Gallbladder (tissue), 1 donor: ENCODE measurements around a stretch of chr11.

DNA sequence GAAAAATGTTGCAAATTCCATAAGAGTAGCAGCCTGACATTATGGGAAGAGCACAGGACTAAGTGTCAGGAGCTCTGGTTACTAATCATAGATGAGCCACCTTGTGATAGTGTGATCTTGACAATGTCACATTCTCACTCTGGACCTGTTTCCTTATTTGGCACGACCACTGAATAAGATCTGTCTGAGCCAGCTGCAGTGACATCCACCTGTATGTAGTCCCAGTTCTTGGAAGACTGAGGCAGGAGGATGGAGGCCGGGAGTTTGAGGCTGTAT is 5.7 kb upstream of the LIN7C start:
- PRO-cap, result no peak

- PRO-cap, result no peak
These were observed 18.8 kb upstream of the BDNF start for GRCh38 chr11:27718848-27719609.

DNA sequence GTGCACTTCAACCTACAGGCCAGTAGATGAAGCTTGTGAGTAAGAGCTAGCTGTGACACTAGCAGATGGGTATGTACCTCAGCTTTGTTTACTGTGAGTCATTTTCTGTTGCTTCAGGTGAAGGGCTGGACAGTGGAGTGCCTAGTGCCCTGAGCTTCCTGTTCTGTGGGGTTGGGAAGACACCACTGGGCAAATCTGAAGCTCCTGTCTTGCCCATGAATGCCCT is 755.8 kb downstream of the KCNA4 start:
- PRO-cap, result no peak

- PRO-cap, result no peak
These were observed 84.4 kb downstream of the ARL14EP start for GRCh38 chr11:30407208-30407726.

- PRO-cap, result no peak
These were observed 129.2 kb downstream of the MPPED2 start for GRCh38 chr11:30456843-30457507.

- PRO-cap, result no peak
These were observed 31.6 kb downstream of the IMMP1L start for GRCh38 chr11:31477666-31478305.

- PRO-cap, result no peak
These were observed 19.7 kb downstream of the IMMP1L start for GRCh38 chr11:31489764-31490084.

- PRO-cap, result no peak
These were observed 85.1 kb downstream of the PAX6 start for GRCh38 chr11:31725854-31726532.

DNA sequence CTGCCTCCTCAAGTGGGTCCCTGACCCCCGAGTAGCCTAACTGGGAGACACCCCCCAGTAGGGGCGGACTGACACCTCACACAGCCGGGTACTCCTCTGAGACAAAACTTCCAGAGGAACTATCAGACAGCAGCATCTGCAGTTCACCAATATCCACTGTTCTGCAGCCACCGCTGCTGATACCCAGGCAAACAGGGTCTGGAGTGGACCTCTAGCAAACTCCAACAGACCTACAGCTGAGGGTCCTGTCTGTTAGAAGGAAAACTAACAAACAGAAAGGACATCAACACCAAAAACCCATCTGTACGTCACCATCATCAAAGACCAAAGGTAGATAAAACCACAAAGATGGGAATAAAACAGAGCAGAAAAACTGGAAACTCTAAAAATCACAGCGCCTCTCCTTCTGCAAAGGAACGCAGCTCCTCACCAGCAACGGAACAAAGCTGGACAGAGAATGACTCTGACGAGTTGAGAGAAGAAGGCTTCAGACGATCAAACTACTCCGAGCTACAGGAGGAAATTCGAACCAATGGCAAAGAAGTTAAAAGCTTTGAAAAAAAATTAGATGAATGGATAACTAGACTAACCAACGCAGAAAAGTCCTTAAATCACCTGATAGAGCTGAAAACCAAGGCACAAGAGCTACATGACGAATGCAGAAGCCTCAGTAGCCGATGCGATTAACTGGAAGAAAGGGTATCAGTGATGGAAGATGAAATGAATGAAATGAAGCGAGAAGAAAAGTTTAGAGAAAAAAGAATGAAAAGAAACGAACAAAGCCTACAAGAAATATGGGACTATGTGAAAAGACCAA is 69.5 kb downstream of the PAX6 start:
- PRO-cap, result no peak

DNA sequence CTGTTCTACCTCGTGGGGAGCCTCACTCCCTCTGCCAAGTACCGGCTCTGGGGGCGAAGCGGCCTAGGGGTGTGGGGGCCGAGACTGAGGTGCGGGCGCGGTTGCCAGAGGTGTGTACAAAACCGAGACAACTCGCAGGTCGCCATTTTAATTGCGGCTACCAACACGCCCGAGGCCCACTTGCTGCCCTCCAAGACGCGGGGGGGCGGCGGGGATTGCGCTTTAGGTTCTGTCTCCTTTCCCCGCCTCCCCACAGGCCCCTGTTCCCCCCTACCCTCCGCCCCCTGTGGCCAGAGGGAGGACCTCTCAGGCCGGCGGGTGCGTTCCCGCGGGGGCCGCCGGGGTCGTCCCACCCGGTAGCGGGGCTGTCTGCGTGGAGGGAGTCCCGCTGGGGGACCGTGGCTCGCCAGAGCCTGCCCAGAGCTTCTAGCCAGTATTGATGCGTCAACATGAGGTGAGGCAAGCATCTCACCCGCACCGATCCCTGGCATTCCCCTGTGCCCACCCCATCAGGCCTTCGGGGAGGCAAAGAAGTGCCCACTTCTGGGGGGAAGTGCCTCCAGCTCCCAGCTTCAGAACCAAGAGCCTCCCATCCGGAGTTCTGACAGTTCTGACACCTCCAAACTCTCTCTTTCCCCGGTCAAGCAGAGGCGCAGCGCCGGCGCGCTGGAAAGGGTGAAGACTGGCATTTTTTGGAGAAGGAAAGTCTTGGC is 2.9 kb upstream of the PAX6 start:
- PRO-cap, result no peak

DNA sequence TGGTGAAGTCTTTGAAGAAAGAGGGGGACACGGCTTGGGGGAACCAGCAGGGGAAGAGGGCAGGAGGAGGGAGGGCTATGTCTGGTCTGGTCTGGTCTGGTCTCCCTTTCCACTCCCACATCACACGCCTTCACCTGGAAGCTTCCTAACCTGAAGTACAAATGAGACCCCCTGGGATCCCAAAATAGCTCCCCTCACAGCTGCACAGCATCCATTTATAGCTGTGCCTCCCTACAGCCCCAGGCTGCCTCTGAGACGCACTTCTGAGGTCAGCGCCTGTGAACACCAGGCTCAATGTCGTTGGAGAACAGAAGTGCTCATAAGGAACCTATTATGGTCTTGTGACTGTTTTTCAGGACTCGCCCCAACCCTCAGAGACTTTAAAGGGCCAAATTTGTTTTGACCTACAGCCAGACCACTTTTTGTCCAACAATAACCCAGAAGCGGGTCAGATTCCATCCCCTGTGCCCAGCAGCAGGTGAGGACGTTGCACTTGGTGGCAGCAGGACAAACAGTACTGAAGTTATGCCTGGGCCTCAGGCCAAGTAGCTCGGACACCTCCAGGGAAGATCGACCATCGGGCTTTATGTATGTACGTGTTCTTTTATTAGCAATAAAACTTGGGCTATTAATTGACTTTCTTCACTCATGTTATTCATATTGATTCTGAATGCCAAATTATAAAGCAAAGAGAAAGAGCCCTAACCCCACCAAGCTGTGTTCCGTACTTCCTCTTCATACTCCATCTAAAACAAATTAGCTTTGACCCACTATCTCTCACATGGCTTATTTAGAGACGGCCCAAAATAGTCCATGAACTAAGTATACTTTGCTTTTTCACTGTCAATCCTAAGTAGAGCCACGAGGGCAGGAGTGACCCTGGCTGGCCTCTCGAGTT is 92.2 kb upstream of the PAX6 start:
- PRO-cap, result no peak

DNA sequence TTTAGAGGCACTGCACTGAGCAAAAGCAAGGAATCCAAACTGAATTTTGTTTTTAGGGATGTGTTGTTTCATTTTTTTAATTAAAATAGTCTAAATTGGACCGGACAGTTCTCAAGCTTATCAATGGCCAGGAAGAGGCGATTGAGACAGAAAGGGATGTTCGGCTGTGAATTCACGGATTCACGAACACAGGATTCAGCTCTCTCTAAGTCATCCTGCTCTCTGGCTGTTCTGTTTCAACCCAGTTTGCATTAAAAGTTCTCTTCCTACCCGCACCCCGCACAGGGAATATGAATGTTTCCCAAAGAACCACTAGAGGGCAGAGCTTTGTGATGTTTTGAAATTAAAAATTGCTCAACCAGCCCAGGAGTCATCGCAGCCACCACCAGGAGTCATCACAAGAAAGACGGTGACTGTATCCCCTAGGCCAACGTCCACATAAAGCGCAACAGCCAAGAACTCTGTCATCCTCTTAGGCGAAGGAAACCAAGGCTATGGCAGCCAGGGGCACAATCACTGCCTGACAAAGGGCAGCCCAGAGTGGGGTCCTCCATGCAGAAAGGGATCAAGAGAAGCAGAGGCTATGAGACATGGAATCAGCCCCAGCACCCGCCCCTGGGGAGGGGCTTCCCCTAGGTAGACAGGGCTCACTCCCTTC is 122.5 kb downstream of the WT1 start:
- PRO-cap, result no peak

DNA sequence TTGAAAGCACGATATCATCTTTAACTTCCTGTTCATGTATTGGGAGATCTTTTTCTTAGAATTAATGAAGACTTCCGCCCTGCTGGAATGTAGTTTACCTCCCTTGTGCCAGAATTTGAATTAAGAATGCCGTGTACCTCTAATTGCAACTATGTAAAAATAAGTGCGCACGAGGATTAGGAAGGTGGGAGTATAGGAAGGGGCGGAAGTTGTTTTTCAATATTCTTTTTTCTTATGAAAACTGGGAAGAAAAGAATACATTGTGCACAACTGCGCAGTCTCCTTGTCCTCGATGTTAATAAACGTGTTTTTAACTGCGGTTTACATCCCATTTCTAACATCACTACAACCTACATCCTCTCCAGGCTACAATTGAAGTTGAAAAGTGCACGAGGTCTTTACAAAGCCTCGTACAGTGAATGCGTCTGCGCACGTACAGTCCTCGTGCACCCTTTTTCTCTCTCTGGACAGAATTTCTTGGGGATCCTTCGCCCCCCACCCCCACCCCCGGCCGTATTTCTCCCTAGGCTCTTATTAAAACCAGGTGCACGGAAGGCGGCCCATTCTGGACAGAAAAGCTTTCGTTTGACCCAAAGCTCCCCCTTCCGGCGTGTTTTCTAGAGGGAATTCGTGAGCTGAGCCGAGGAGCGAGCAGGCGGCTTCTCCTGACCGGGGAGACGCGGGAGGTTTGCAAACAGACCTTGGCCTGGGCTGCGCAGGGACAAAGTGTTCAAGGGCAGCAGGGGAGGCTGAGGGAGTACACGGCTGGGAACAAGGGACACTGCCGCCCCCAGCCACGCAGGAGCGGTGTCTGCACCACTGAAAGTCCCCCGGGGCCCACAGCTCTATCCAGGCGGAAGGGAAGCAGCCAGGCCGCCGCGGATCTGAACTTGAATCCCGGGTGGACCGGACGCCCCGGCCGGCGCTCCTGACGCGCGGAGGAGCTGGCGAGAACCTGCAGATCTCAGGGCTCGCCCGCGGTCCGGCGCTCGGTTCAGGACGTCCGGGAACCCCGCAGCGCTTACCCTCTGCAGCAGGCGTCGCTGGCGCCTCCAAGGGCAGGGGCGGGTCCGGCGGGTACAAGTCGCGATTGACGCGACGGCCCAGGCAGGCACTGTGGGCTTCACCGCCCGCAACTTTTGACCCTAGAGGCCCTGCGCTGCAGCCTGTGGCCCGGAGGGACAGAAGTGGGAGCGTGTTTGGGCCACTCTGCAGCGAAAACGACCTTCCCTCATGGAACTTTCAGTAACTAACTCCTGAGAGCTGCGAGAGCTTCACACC is 102.1 kb downstream of the WT1 start:
- PRO-cap, result no peak

- PRO-cap, result no peak
These were observed 2.3 kb upstream of the WT1 start for GRCh38 chr11:32437175-32438549.

- PRO-cap, result no peak
These were observed 16.5 kb upstream of the WT1 start for GRCh38 chr11:32451757-32452375.

DNA sequence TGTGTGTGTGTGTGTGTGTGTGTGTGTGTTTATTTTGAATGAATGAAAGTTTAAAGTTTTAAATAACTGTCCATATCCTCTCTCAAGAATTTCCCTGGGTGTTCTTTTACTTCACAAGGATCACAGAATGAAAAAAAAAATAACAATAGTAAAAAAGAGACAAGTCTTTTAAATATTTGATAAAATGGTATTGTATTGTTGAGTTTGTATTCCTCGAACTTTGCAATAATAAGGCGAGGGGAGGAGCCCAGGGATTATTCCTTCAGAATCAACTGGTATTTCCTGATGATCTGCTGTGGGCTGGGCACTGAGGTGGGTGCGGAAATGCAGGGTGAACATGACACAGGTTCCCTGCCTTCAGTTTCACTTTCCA is 2.2 kb upstream of the EIF3M start:
- PRO-cap, result no peak

DNA sequence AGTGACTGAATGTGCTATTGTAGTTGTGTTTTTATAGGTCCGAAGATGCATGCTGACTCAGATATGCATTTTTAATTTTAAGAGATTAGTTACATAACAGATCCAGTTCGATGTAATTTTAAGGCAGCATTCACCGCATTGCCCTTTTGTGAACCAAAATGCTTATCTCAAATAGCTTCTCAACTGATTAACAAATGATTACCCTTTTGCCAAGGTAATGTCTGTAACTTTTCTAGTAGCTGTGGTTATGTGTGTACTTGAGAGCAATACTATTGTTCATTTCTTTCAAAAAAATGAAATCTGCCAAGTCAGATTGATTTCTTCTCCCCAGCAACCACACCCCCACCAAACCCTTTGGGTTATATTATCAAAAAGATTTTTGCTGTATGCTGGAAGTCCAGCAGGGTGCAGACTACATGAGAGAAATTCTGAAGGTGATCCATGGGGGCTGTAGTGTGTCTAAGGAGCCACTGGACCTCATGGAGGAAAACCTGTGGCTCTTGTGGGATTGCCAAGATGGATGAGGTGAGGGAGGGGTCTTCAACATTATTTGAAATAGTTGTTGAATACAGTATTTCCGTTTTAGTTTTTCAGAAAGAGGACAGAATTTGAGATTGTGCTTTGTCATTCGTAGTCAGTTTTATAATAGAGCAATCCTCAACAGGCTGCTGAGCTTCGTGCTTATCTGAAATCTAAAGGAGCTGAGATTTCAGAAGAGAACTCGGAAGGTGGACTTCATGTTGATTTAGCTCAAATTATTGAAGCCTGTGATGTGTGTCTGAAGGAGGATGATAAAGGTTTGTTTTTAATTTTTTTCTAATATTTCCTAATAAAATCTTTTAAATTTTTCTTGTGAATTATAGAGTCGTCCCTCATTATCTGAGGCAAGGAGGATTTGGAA is 3.0 kb downstream of the EIF3M start:
- PRO-cap, result no peak

GRCh38 chr11:32589420-32589844 is 5.8 kb downstream of the EIF3M start:
- PRO-cap, result no peak

GRCh38 chr11:32934401-32935208 is 42.0 kb downstream of the QSER1 start:
- PRO-cap, result no peak

GRCh38 chr11:33040635-33040943 is 1.2 kb downstream of the TCP11L1 start:
- PRO-cap, result no peak